Mesenchymal stem cell of the bone marrow (primary cell): ENCODE measurements around the gene CCDC192.

DNA sequence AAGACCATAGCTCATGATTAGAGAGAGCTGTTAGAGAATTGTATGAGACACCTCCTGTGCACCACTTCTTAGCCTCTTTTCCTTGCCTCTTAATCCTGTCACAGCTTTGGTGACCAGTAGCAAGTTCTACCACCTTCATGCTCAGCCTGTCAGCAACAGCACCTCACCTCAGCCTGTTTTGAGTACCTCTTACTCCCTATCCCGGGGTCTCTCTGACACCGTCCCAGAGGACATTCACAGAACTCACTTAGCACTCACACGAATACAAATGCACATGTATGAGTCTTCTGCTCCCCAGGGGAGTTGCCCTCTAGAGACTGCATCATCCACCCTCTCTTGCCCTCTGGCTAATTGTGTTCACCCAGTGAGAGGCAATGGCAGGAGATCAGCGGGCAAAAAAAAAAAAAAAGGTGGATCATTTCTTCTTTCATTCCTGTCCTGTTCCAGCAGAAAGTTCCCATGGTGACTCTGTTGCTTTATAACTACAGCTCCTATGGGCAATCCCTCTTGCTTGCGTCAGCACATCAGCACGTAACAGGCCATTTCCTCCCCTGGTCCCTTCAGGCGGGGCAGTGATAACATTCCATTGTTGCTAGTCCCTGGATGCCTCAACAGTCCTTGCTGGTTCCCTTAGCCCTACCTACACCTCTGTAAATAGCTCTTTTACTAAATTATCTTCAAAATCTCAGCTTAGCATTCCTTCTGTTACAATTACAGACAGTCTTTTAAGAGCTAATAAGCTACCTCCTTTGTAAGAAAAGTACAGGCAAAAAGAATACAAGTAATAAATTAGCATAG lies 23.5 kb upstream of the SNX2 start:
- CAGE, long polyA plus RNA, result no peak

GRCh38 chr5:123429510-123430012 lies 6.4 kb upstream of the CEP120 start:
- CAGE, long polyA plus RNA, result no peak

GRCh38 chr5:123548272-123549018 lies 36.5 kb downstream of the CSNK1G3 start:
- CAGE, long polyA plus RNA, result no peak

- CAGE, long polyA plus RNA, result no peak
These were observed 94.9 kb downstream of the ZNF608 start for GRCh38 chr5:124651131-124652390.

DNA sequence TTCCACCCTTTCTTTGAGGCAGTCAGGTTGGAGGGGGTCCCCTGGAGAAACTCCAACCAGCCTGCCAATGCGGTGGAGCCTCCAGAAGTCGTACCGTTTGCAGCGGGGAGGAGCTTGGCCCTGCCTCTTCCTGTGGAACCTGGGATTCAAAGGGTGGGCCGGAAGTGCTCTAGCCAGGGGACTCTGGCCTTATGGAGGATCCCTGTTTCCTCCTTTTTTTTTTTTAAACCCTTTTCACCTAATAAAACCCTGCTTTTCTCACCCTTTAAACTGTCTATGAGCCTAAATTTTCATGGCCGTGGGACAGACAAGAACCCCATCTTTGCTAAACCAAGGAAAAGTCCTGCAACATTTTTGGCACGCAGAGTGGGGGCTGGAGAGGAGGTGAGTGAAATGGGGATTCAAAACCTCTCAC lies 216.4 kb upstream of the ZNF608 start:
- CAGE, long polyA plus RNA, result no peak

DNA sequence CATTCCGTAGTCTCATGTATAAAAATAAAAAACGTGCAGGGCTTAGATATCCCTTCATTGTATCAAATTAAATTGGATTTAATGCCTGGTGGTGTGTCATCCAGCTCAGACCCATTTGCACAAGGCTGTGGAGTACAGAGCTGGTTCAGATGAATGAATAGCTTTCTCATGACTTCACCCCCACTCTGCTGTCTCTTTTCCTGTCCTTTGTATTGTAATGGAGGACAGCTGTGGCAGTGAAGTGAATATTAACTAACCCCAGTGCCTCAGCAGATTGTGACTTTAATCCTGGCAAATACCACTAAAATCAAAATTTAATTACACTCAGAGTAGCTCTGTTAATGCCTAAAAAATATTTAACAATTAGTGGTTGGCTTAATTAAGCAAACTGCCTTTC lies 626.6 kb upstream of the ZNF608 start:
- CAGE, long polyA plus RNA, result no peak

GRCh38 chr5:126364445-126364821 lies 58.8 kb upstream of the GRAMD2B start:
- CAGE, long polyA plus RNA, result no peak

DNA sequence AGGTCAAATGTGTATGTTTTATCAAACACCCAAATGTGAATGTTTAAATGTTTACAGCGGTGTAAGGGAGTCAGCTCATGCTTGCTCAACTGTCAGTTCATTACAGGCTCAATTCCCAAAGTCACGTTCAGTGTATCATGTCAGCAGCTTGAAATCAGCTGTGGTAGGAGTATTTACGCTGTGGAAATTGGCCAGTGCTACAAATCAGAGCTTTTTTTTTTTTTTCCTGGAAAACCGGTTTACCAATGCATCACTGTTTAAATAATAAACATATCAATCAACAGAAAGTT lies 57.8 kb upstream of the GRAMD2B start:
- CAGE, long polyA plus RNA, result no peak

- CAGE, long polyA plus RNA, result no peak
These were observed 80.6 kb downstream of the GRAMD2B start for GRCh38 chr5:126503578-126504429.

- CAGE, long polyA plus RNA, result no peak
These were observed 51.3 kb downstream of the ALDH7A1 start for GRCh38 chr5:126543677-126544249.

DNA sequence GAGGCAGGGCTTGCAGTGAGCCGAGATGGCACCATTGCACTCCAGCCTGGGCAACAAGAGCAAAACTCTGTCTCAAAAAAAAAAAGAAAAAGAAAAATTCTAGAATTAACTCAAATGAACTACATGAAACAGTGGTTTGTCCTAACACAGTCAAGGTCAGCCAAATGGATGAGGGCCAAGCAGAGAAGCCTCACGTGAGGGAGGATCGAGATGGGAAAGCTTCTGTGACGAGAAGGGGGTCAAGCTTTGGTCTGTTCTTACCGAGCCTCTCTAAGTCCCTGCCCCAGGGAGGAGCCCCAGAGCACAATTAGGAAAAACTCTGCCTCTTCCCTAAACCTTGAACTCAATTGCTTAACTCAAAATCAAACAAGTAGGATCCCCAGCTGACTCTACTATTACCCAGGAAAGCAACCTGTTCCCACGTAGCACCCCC lies 7.4 kb downstream of the ALDH7A1 start:
- CAGE, long polyA plus RNA, result no peak

- CAGE, long polyA plus RNA, result no peak
These were observed 405 bp upstream of the LMNB1 start for GRCh38 chr5:126776375-126777087.

DNA sequence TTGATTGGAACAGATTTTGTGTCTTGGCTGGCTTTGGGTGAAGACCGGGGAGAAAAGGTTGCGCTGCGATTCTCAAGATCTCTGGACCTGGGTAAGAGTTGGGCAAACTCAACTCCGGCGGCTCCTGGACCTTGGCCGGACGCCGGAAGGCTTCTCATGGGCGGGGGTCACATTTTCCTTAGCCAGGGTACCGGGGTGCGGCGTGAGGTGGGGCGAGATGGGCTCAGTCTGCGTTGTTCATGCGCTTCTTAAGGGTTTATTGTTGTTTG lies 304 bp downstream of the MEGF10 start:
- CAGE, long polyA plus RNA, result no peak

- CAGE, long polyA plus RNA, result no peak
These were observed 36.2 kb downstream of the PRRC1 start for GRCh38 chr5:127553508-127554153.

GRCh38 chr5:127703144-127703679 lies at the start of gene CCDC192:
Gene CCDC192, plus strand, starts transcription at chr5:127703391.
- CAGE, long polyA plus RNA, result no peak

DNA sequence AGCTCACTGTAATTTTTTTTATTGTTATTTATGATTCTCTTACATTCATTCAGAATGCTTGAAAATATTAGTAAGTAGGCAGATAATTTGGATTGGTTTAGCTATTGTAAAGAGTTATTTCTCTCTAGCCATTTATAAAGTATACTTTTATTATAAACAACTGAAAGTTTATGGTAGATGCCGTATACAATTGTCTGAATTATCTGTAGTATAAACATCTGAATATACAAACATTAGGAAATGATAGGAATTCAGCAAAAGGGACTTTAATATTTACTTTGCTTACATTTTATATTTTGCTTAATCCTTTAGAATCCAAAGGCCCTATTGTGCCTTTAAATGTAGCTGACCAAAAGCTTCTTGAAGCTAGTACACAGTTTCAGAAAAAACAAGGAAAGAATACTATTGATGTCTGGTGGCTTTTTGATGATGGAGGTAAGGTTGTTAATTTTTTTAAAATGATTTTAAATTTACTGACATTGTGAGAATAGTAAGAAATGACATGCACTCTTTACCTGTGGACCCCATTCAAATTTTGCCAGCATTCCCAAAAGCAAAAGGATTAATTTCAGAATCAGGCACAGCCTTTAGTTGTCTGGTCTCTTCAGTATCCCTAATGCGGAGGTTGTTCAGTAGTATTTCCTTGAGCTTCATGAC lies 94.8 kb downstream of the SLC12A2 start:
- CAGE, long polyA plus RNA, result no peak

- CAGE, long polyA plus RNA, result no peak
These were observed 175.4 kb downstream of the SLC12A2 start for GRCh38 chr5:128258805-128259540.

DNA sequence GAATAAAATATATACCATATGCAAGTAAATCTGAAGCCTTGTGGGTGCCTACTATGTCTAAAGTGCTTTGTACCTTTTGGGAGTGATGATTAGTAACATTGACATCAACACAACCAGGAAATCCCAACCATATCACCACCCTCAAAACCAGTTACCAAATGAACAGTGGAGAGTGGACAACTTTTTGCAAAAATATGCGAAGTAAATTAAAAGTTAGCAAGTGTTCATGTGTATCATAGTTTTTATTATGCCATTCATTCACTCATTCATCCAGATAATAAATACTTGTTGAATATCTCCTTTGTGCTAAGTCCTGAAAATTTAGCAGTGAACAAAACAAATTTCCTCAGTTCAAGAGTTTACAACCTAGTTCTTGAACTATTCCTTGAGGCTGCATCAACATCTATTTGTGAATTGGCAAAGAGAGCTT lies 11.7 kb downstream of the SLC27A6 start:
- CAGE, long polyA plus RNA, result no peak

- CAGE, long polyA plus RNA, result no peak
These were observed 1.8 kb downstream of the ISOC1 start for GRCh38 chr5:129096433-129096628.

- CAGE, long polyA plus RNA, result no peak
These were observed 382 bp downstream of the CHSY3 start for GRCh38 chr5:129904587-129905107.